RPMI7951 (cell line): ENCODE data around the gene PRKAB1.

GRCh38 chr12:117157719-117158229, 32.5 kb downstream of the FBXO21 start:
- RAMPAGE, long total RNA: no peak

- RAMPAGE, long total RNA: no peak
Observed at GRCh38 chr12:117189634-117190131, 587 bp downstream of the FBXO21 start.

DNA sequence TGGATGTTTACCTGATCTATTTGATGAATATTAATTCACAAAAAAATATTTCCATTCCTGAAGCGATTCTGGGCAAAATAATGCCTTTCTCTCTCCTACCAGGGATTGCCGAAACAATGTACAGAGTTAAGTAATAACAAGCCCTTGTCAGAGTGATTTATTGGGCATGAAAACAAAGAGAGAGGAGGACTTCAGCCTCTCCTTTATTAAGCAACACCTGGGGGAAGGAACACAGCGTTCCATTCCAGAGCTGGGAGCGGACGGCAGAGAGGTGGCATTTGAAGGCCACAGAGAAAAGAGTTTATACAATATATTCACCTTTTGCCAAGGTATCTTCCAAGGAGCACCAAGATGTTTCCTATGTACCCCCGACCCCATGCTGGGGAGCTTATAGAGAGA, 165.8 kb downstream of the KSR2 start:
- RAMPAGE, long total RNA: no peak

- RAMPAGE, long total RNA: no peak
Observed at GRCh38 chr12:118063605-118064724, 3.0 kb upstream of the WSB2 start.

DNA sequence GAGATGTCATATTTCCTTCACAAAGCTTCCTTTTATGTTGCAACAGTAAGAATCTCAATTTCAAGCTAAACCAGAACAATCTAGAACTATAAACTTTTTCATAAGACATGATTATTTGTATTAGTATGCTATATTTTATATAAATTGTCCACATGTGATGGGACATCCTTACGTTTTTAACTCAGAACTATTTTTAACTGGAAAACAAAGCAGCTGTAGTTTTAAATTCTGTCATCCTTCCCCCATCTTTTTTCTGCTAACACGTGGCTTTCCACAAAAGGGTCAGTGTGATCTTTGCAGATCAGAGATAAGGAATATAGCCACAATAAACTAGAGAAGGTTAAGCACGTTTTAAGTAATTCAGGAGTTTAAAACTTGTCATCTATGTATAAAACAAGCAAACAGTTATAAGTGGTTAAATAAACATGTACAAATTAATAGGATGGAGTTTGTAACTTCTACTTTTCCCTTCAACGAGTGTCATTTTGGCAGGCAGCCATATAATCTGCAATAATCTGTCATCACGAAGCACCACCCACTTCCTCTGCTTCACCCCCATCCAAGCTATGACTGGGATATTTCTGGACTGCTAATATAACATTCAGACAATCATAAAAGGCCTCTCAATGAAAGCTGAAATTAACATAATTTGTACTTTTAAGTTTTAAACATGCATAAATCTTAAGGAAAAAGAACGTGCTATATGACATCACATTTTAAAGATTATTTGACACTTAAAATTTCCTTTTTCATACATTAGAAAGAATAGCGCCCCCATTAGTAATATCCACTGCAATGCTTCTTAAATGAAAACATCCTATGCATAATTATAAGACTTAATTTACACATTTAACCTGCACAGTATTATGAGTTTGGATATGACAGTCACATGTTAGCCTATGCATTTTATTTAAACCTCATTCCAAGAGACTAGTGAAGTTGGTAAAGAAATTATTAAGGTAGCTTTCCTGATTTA, 15.3 kb downstream of the TAOK3 start:
- RAMPAGE, long total RNA: no peak

GRCh38 chr12:118373433-118373997, 808 bp upstream of the TAOK3 start:
- RAMPAGE, long total RNA: no peak

- RAMPAGE, long total RNA: no peak
Observed at GRCh38 chr12:118389757-118390736, 13.7 kb downstream of the SUDS3 start.

GRCh38 chr12:118980113-118980951, 1.0 kb upstream of the SRRM4 start:
- RAMPAGE, long total RNA: no peak

DNA sequence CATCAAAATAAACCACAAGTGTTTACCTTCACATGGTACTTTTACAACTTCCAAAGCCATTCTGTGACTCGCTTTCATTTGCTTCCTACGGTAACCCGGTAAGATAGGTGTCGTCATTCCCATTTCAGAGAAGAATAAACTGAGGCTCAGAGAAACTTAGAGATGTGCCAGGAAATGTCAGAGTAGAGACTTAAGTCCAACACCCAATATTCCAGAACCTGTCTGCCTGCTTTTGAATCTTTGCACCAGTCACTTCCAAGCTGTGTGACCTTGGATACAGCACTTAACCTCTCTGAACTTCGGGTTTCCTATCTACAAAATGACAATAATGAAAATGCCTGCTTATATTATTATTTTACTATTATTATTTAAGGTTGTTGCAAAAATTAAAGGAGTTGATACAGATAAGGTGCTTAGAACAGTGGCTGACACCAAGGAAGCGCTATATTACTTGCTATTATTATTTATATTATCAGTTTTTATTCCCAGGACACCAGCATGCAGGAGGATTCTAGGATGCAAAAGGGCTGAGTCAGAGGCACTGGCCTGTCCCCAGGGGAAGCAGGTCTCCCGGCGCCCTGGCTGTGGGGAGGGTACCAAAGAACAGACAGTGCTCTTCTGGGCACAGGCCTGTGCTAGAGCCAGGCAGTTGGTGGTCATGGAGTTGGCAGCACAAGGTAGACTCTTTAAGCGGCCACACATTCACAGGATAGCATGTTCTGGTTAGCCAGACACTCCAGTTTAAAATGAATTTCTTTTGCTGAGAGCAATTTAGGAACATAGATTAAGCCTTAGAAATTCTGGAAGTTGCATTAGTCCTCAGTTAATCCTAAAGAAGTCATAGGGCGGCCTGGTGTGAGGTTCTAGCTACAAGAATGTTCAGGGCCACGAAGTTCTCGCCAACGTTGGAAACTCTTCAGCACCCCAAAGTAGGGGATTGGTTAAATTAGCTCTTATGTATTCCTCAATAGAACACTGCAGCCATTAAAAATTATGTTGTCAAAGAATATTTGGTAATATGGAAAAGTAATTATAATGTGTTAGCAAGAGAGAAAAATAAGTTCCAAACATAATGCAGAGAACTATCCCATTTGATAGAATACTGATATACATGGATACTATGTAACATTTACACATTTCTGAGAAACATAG, 5.5 kb downstream of the HSPB8 start:
- RAMPAGE, long total RNA: no peak

- RAMPAGE, long total RNA: no peak
Observed at GRCh38 chr12:119341048-119341343, 6.5 kb downstream of the CCDC60 start.

- RAMPAGE, long total RNA: no peak
Observed at GRCh38 chr12:119423294-119423750, 88.8 kb downstream of the CCDC60 start.

DNA sequence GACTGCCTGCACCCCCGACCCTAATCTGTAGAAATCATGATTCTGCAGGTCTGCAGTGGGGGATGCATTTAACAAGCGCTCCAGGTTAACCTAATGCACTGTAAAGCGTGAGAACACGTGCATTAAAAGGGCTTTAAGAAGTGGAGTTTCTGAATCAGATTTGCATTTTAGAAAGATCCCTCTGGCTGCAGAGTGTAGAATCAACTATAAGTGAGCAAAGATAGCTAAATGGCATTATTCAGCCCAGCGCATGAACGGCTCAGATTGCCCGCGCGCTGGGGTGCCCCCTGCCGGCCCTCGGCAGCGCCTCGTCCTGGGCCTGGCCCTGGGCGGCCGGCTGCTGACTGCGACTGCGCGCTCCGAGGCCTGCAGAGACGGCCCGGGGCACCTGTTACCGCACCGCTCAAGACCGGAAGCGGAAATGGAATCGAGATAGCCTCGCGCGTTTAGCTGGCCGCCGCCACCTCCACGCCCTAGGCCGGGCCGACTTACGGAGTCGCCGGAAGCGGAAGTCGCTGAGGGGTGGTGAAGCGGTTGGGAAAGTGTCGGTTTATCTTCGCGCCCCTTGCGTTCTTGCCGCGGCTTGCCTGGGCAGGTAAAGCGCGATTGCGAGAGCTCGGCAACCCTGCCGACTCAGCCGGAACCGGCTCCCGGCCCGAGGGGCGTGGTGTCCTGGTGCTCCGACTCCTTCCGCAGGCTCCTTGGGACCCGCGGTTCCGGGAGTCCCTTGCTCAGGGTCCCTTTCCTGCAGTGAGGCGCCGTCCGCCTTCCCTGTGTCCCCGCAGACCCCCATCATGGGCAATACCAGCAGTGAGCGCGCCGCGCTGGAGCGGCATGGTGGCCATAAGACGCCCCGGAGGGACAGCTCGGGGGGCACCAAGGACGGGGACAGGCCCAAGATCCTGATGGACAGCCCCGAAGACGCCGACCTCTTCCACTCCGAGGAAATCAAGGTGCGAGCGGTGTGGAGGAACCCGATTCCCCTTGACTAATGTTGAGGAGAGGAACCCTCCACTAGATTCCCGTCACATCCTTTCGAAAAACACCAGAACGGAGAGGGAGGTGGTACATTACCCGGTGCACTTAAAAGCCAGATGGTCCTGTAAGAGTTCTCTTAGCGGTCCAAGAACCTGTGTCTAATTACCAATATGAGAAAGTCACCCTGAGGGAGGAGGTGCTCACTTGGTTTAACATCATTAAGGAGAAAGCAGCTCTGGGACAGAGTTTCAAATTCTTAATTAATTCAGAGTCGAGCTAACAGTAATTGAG, at the start of gene PRKAB1:
Gene PRKAB1, plus strand, starts transcription at position 683 of the 1,269 bp plus-strand sequence.
- RAMPAGE, long total RNA: no peak

- RAMPAGE, long total RNA: no peak
Observed at GRCh38 chr12:119685198-119685842, 17.4 kb downstream of the PRKAB1 start.

DNA sequence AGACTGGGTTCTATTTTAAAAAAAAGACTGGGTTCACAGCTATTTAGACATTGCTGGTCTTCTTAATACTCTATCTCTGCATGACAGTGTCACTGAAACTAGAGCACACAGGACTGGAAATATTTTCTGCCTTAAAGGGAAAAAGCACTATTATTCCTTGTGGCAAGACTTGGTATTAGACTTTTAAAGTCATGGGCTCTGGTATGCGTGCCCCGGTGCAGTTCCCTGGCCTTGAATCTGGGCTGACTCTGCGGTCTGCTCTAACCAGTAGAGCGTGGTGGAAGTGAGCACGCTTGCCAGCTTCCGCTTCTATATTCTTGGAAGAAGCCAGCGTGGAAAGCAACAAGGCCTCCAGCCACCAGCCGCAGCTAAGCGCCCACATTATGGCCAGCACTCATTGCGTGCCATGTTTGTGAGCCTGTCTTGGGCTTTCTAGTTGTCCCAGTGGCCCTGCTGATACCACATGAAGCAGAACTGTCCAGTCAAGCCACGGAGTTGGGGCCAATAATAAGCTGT, 31.4 kb downstream of the PRKAB1 start:
- RAMPAGE, long total RNA: no peak

GRCh38 chr12:119703805-119704383, 36.0 kb downstream of the PRKAB1 start:
- RAMPAGE, long total RNA: no peak

DNA sequence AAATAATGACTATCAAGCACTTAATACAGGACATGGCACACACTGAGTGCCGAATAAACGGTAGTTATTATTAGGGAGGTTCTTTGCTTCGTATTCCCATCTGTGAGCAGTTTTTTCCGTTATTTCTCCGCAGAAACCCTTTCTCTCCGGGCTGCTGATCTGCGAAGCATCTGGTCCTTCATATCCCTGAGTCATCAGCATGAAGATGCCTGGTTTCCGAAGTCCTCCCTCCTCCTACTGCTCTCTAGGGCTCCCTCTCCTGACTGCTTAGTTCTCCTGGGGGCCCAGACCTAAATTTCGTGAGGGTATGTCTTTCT, 737 bp upstream of the BICDL1 start:
- RAMPAGE, long total RNA: no peak

- RAMPAGE, long total RNA: no peak
Observed at GRCh38 chr12:120069239-120069860, 47.2 kb downstream of the RAB35 start.

DNA sequence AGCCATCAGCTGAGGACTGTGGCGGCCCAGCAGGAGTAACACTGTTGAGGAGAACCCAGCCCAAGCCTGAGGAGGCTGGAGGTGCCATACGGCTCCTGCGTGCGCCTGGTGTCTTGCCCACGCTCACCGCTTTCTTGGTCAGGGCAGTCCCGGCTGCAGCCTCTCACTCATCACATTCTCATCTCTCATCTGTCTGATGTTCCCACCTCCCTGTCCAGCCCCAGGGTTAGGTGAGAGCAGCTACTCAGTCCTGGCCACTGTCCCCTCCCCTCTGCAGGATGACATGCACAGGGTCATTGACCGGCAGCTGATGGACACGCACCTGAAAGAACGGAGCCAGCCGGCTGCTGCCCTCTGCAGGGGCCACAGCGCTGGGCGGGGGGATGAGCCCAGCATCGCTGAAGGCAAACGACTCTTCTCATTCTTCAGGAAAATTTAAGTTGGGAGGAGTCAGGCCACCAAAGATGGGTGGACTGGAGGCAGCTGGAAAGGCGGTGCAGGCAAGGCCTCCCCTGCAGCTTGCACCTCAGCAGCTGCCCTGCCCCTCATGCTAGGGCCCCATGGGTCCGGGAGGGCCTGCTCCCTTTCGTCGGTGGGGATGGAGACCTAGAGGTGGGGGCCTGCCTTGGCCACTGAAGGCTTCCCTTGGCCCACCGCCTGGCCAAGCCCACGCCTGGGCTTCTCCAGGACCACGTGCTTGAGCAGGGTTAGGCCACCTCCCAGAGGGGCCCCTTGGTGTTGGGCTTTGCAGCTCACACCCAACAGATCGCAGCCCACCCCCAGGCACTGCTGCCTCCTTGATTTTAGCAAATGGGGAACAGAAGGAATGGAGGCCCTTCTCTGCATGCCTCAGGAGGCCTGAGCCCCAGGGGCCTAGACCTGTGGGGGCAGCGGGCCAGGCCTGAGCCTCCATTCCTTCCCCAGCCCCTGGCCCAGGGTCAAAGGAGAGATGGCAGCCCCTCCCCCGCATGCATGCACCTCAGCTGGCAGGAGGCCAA, 23.5 kb downstream of the RAB35 start:
- RAMPAGE, long total RNA: no peak

- RAMPAGE, long total RNA: no peak
Observed at GRCh38 chr12:120108234-120108802, 8.2 kb downstream of the RAB35 start.

DNA sequence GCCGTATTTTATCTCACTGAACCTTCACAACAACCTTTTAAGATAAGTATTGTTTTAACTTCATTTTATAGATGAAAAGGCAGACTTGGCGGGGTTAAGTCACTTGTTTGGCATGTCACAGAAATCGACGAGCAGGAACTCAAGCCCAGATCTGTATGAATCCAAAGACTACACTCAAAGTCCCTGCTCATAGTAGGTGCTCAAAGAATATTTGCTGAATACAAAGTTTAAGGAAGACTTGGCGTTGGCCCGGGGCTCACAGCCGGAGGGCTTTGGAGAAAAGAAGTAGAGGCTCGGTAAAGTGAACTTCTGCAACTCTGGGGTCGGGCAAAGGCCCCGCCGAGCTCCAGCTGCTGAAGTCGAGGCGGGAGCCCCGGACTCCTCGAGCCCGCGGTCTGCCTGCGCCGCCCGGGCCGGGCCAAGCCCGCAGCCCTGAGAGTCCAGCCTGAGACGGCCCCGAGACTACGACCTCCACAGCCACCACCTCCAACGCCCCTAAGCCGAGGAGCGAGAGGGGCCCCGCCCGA, 356 bp downstream of the GCN1 start:
- RAMPAGE, long total RNA: no peak